Left common carotid artery plus branches (tissue), 1 donor: ENCODE measurements around a stretch of chr13.

- PRO-cap: no peak
Measured at GRCh38 chr13:23355130-23355905, 78.2 kb downstream of the SACS start.

DNA sequence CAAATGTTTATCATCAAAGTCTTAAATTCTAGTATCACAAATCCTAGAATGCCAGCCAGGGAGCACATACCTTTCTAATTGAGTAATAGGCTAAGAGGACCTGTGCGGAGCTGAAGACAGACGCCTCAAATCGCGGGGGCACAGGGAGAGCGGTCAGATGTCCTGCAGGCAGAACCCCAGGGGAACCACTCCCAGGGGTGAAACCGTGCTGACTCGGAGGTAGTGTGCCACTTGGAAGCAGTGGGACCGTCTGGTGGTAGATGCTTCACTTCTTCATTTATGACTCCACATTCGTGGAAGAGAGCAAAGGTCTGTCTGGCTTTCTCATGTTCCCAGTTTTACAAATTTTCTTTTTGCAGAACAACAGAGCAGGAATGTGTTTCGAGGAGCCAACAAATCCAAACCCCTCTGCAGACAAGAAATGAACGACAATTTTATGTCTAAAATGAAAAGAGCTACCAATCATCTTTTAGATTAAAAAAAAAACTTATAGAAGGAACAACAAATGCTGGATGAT lies 65.0 kb upstream of the TNFRSF19 start:
- PRO-cap: no peak

DNA sequence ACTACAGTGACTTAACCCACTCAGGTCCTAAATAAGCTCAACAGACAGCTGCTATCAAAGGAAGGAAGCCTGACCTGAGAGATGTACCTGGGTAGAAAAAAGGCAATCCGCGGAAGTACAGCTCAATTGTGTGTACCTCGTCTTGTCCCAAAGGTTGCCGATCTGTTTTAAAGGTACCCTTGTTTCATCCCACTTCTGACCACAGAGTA lies 77.6 kb upstream of the MIPEP start:
- PRO-cap: no peak

DNA sequence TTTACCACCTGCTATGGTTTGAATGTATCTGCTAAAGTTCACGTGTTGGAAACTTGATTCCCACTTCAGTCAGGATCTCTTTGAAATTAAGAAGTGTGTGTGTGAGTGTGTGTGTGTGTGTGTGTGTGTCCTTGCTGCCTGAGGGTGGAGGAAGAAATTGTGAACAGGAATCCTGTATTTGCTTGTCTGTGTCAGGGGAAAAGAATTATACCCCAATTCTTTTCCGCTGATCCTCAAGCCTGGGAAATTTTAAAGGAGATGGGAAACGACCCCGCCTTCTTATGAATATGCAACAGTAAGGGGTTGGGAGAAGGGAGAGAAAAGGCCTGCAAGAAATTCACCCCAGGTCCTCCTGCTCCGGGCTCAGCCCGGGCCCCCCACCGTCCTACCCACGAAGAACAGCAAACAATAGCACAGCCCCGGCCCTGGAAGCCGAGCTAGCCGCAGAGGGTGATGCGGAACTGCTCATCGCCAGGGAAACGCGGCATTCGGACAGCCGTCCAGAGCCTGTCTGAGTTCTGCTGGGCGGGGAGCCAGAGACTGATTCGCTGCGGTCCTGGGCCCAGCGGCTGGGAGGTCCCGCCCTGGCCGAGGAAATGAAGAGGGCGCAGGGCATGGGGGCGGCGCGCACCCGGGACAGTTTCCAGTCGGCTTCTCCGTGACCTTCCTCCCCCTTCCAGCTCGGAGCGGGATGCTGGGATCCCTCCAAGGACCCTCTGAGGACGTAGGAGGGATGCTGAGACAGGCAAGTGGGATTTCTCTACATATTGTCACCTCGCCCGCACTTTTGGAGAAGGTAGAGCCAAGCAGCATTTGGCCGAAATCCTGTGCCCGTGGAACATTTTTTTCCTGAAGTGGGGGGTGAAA lies 90.2 kb upstream of the MIPEP start:
- PRO-cap: no peak

DNA sequence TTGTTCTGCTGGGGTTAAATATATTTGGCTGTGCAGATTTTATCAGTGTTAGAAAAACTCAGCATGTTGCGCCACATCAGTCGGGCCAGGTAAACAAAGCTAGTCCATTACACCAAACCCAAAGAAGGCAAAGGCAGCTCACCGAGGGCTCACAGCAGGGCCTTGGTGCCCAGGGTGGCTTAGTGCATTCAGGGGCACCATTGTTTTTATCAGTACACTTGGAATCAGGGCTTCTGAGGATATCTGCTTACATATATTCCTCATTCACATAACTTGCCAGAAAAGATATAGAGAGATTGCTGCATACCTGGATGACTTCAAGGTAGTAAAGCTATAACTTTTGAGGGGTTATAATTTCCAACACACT lies 22.2 kb downstream of the SPATA13 start:
- PRO-cap: no peak

DNA sequence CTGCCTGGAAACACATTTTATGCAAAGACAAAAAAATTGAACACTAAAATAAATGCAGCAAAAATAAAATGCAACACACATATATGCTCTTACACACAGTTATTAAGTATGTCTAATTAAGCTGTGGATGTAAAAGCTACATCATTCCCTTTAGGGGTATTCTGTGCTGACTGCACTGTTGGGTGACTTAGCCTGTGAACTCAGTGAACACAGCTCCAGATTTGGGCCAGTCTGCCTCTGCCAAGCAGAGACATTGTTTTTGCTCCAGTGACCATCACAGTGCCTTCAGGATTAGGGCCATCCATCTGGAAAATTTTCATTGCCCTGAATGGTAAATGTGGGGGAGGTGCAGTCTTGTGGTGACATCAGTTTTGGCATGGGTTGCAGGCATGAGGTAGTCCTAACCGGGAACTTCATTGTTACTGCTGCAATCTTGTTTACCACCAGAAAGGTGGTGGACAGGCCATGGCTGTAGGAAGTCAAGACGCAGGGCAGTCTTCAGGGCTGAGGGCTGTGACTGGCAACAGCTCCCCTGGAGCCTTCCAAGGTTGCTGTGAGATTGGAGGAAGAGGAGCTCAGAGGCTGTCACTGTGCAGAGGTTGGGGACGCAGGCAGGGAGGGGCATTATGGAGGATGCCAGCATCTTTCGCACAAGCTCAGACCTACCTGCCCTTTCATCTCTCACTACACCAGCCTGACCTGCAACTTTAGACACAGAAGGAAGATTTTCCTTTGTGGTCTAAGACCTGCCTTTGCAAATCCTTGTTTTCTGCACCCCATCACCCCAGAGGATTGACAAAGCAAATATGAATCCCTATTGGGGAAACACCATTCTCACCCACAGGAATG lies 55.2 kb downstream of the SPATA13 start:
- PRO-cap: no peak

GRCh38 chr13:24253616-24254100 lies 55.7 kb upstream of the C1QTNF9 start:
- PRO-cap: no peak

DNA sequence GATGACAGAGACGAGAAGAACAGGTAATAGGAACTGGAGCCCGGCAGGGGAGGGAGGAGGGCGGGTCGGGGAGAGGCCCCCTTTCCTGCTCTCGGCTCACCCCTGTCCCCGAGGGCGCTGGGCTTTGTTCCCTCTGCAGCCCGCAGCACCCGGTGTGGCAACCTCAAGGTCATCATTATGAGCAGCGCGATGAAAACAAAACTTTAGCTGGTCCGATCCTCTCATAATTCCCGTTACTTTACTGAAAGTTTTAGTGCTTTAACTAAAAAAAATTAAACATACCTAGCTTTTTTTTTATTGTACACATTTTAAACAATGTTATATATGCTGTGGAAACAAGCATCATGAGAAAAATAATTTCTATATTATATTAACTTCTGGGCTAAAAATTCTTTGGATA lies 29.6 kb upstream of the PARP4 start:
- PRO-cap: no peak

DNA sequence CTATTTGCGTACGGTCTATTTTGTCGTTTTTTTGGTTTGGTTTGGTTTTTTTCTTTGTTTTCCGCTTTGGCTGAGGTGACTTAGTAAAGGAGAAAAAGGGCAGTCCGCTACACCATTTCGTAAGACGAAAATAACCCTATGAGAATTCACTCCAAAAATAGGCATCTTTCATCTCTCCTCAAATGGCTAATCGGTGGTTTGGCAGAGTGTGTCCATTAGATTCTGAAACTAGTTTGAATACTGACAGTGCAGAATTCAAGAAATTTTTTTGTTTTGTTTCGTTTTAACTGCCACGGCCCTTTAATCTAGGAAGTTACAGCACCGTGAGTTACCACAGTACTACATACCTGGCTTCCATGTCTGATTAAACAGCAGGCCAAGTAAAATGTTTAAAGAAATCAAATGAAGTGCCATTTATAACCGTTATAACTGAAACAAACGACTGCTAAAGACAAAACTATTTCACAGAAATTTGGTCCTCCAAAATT lies 640 bp upstream of the CENPJ start:
- PRO-cap: no peak

DNA sequence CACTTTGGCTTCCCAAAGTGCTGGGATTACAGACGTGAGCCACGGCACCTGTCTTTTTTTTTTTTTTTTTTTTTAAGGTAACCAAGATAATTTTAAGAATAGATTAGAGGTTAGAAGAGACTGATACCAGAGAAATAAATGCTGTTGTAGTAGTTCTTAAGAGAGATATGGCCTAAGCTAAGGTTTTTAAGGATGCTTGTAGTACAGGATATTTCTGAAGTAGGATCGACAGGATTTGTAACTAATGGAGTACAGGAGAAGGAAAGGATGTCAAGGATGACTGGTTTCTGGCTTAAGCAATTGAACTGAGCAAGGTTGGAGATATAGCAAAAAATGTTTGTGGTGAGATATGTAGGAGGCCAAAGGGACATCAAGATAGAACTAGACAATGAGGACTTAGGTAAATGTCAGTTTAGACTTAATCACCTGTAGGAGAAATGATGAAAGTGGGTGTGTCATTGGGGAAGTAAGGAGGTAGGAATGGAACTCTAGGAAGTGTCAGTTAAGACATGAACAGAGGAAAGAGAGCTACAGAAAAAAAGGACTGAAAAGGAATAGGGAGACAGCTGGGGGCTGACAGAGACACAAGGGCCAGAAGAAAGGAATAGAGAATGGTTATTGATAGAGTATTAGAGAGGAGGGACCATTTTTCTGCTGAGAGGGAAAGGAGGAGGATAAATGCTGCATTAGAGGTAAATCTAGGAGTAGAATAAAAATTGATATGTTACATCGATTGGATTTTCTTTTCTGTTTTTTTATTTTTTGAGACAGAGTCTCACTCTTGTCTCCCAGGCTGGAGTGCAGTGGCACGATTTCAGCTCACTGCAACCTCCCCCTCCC lies 10.4 kb downstream of the NUP58 start:
- PRO-cap: no peak

- PRO-cap: no peak
Measured at GRCh38 chr13:26424138-26424653, 133.3 kb upstream of the WASF3 start.

DNA sequence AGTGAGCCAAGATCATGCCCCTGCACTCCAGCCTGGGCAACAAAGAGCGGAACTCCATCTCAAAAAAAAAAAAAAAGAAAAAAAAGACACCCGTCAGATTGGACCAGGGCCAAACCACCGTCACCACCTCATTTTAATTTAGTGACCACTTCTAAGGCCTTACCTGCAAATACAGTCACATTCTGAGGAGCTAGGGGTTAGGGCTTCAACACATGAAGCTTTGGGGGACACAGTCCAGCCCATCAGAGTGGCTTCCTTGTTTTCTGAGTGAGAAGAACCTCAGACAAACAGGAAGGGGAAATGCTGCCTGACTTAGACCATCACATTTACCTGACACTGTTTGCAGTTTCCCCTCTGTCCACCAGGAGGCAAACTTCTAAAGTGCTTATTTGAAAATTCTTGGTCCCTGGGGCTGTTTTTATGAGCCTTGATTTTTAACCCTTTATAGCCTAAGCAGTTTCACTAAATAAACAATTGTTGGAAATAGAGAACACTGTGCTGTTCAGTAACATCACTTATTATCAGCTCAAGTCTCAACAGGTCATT lies 75.0 kb upstream of the WASF3 start:
- PRO-cap: no peak

- PRO-cap: no peak
Measured at GRCh38 chr13:26785284-26785719, 24.7 kb upstream of the GPR12 start.

- PRO-cap: no peak
Measured at GRCh38 chr13:26964569-26965408, 204.2 kb upstream of the GPR12 start.

DNA sequence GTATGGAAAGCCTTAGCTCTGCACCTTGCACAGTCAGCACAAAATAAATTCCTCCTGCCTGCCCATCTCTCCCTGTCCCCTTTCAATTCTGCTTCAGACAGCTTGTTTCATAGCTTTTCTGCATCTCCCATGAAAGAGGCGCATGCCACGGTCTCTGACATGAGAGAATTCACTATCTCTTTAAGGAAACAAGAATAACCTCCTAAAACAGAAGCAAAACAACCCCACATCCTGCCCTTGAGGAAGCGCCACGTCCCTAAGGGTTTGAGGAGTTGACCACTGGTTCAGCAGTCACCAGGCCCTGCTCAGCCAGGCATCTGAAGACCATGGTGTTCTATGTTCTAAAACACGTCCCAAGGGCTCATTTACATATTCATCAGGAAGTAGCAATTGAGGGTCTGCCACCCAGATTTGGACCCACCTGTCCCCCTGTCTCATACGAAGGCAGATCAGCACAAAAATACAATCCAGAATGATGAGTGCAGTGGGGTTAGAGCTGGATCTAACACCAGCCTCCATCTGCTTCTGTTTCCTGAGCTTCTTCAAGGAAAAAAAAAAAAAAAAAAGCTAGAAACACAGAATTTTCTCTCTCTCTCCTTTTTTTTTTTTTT lies 174.2 kb downstream of the USP12 start:
- PRO-cap: no peak

GRCh38 chr13:27006427-27006828 lies 165.2 kb downstream of the USP12 start:
- PRO-cap: no peak

DNA sequence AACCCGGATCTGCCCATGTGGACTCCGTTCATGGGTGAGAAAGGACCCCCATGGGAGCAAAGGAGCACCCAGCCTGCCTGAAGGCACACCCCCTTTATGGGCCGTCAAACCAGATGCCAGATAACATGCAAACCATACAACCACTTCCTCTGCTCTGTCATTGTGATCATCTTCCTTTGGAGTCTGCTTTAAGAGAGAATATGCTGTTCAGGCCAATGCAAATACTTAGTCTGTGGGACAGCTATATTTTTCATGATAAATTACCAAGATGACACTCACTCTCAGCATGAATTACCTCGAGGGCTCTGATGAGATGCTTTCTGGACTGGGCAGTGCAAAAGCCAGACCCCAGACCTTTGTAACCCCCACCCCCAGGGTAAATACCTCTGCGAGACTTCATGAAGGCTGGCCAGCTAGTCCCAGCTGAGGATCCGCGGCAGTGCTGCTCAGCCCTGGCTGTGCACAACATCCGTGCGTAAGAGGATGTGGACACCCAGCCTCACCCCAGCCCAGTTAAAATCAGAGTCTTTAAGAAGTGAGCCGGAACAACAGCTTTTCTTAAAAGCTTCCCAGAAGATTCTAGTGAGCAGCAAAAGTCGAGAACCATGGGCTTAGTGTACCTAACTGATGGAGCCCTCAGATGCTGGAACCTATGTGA lies 126.5 kb downstream of the USP12 start:
- PRO-cap: no peak

DNA sequence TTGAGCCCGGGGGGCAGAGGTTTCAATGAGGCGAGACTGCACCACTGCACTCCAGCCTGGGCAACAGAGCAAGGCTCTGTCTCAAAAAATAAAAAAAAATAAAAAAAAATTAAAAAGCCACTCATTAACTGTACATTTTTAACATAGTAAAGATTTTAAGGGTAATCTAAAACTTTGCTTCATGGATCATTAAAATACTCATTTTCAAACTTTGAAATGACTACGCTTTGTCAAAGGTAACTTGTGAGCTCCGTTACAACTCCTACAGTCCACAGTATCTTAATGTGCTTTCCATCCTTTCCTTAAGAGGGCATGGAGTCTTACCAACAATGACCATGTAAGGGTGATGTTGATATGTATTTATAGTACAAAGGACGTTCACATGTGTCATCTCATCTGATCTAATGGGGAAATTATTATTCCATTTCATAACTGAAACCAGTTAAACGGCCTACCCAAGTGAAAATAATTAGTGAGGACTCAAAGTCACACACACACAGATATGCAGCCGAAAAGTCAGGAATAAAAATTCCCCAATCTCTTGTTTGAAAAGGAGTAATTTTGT lies 9.7 kb downstream of the USP12 start:
- PRO-cap: no peak

GRCh38 chr13:27182919-27183540 lies 11.4 kb upstream of the USP12 start:
- PRO-cap: no peak

- PRO-cap: no peak
Measured at GRCh38 chr13:27250653-27251048, 707 bp upstream of the RPL21 start.